Metanephros (tissue), 2 donors: ENCODE data around the gene FOXRED2.

DNA sequence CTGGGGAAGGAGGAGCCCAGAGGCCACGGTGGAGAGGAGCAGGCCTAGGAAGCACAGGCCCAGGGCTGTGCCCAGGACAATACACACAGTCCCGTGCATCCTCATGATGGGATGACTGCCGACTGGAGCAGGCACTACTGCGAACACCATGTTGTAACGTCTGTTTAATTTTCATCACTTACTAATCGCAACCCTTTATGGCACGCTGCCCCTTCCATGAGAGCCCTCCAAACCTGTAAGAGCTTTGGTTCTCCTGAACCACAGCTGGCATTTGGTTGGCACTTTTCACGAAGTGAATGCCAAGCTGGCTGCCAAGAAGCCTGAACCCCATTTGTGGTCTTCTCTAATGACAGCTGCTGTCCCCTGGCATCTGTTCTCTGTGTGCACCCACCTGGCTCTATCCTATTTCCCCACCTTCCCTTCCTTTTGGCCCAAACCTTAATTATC lies 36.5 kb downstream of the APOL1 start:
- RAMPAGE, long total RNA = no peak

- RAMPAGE, long total RNA = no peak
Measured at GRCh38 chr22:36300602-36301222, 47.8 kb downstream of the APOL1 start.

GRCh38 chr22:36305629-36306034 lies 52.7 kb downstream of the APOL1 start:
- RAMPAGE, long total RNA = no peak

DNA sequence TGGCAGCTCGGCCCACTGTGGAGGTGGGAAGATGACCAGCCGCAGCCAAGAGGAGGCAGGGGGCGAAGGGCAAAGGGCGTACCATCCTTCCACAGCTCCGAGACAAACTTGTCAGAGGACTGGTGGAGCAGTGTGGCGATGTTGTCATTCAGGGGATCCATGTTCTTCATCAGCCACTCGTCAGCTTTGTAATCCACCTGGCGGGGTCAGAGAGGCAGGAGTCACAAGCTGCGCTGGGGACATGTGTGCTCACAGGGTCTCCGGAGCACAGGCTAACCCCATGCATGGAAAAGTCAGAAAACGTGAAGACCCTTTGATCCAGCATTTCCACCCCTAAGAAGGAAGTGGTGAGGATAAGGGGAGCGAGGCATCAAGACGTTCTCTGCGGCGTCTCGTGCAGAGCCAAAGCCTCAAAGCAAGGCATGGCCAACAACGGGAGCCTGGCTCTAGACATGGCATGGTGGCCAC lies 56.3 kb downstream of the APOL1 start:
- RAMPAGE, long total RNA = no peak

DNA sequence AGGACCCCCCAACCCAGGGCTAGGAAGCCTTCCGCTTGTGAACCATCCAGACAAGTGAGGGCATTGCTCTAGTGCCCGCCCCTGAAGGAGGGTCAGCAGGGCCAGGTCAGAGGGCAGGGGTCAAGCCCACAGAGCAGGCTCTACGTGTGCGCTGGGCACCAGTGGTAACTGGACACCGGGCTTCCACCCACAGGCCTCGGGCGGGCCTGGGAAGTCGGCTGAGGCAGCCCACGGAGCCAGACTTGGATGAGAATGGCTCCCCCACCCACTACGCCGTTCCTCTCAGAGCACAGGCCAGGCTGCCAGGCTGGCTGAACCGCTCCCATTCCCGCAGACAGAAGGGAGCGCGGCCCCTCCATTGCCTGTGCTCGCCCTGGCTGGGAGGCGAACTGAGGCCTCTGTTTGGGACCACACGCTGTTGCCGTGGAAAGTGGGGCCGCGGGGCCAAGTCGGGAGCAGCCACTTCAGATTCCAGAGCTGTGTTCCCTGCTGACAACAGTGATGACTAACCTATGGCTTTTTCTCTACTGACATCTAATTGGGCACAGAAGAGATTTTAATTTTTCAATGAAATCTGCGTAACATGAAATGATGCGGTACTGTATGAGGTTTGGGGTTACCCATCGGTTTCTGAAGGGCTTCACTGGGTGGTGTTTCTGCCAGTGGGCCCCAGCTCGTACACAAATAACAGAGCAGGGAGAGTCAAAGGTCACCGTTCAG lies 63.9 kb downstream of the MYH9 start:
- RAMPAGE, long total RNA = no peak

DNA sequence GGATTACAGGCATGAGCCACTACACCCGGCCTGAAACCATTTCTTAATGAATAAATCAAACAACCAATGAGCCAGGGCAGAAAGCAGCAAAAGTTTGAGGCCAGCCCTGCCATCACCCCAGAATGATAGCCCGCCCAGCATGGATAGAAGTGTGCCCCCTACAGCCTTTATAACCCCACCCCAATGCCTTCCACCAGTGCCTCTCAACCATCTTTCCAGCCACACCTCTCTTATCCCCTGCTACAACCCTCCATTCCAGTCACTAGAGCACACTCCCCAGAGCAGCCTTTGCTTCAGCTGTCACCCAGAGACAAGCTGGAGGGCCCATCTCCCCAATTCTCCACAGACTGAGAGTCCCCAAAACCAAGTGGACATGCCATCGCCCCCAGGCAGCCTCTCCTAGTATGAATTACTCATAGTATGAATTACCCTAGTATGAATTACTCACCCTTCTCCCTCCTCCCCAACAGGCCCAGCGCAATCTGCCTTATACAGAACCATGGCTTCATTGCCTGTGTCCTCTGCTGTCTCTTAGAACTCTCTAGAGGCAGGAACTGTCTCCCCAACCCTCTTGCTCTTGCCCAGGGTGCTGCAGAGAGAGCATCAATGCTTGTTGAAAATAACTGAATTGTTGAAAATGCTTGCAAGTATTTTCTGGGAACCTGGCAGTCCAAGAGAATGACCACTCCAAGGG lies 24.9 kb downstream of the MYH9 start:
- RAMPAGE, long total RNA = no peak

GRCh38 chr22:36372777-36373891 lies 14.6 kb downstream of the MYH9 start:
- RAMPAGE, long total RNA = no peak

GRCh38 chr22:36375182-36375729 lies 12.5 kb downstream of the MYH9 start:
- RAMPAGE, long total RNA = no peak

DNA sequence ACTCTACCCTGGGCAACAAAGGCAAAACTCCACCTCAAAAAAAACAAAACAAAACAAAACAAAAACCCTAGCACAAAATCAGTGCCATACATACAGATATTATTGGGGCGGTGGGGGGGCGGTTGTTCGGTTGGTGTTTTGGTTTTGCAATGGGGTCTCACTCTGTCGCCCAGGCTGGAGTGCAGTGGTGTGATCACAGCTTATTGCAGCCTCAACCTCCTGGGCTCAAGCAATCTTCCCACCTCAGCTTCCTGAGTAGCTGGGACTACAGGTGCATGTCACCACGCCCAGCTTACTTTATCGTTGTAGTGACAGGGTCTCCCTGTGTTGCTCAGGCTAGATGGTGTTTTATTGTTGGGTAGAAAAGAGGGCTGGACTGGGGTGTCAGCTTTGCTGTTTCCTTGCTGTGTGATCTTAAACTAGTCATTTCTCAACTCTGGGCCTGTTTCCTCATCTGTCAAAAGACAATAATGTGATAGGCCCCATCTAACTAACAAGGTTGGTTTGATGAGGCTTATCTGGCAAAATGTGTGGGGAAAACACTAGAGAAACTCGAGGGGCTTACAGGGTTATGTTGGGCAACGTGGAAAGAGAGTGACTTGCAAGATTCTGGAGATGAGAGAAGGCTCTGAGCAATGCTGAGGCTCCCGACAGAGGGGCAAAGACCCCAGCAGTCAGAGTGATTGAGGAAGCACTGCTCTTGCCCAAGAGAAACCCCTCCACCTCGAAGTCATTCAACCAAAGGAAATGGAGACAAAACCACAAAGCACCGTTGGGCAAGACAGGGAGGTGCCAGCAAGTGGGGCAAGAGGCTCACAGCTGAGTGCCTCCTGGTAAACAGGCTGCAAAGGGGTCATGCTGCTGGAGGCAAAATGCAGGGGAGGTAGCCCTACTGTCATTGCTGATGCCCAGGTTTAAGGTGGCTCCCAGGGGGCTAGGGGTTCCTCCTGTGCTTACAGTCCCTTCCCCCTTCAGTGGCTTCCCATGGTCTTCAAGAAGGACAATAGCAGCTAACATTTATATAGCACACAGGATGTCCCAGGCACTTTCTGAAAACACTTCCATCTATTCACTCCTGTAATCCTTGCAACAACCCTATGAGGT lies 17.7 kb upstream of the MYH9 start:
- RAMPAGE, long total RNA = no peak

GRCh38 chr22:36419199-36419925 lies 31.6 kb upstream of the MYH9 start:
- RAMPAGE, long total RNA = no peak

DNA sequence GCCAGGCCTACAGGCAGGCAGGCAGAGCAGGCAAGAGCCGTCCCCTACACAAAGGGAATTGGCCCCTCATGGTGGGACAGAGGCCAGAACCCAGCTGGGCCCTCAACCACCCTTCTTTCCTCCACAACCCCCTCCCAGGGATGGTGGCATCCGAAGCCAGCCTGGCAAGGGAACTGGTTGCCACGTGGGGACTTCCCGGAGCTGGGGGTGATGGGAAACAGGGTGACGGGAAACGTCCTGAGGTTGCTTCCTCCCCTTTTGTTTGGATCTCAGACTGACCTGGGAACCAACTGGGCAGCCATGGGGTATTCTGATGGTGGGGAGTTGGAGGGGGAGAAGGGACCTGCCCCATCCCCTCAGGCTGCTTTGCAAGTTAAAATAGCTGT lies 31.6 kb downstream of the TXN2 start:
- RAMPAGE, long total RNA = no peak

- RAMPAGE, long total RNA = no peak
Measured at GRCh38 chr22:36506705-36507629, at the start of gene FOXRED2. TSS of gene FOXRED2 (minus strand) at chr22:36507040.

DNA sequence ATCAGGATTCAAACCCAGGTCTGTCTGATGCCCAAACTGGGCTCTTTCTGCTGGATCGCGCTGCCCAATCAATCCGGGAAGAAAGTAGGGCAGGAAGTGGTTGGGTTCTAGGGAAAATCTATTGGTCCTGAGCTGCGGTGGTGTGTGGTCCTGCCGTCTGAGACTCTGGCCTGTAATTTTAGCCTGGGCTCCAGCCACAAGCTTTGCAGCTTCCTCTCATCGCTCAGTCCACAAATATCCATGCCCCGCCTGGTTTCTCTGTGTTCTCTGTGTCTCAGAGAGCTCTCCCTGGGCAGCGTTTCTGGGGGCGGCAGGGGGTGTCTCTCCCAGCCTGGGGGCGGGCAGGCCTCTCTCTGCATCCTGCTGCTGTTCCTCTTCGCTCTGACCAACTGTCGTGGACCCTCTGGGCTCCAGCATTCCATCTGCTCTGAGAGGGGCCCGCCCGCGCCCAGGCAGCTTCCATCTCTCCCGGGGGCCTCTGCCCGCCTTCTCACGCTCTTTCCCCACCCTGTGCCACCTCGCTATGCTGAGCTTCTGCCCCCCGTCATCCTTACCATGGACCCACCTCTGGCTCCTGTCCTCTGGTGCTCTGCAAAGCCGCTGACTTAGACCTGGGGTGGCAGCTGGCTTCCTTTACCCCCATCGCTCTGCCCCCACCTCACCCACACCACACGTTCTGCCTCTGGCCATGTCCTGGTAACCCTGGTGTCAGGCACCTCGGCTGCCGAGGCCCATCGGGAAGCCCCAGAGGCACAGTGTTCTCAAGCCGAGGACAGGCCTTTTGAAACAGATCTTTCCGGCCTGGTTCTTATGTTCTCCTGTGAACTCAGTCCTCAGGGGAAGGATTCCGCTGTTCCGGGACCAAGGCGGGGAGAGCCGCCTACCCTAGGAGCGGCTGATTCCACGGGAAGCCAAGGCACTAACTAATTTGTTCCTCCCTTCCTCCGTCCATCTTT lies 18.4 kb downstream of the CACNG2 start:
- RAMPAGE, long total RNA = no peak

DNA sequence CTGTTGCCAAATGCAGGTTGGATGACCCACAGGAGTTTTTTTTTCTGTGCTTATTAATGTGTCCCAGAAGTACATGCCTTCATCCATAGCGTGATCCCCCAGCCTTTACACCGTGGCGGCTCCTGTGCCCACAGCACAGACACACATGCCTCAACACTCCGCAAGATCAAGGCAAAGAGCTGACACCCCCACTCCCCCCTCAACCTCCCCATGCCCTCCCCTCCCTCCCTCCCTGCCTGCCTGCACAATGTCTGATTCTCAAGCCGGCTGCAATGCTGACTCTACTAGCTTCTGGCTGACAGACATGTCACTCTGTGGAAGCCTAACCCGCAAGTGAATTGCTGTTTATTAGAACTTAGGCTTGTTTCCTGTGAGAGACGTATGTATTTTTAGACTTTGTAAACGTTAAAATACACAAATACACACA lies 2.2 kb downstream of the CACNG2 start:
- RAMPAGE, long total RNA = no peak

DNA sequence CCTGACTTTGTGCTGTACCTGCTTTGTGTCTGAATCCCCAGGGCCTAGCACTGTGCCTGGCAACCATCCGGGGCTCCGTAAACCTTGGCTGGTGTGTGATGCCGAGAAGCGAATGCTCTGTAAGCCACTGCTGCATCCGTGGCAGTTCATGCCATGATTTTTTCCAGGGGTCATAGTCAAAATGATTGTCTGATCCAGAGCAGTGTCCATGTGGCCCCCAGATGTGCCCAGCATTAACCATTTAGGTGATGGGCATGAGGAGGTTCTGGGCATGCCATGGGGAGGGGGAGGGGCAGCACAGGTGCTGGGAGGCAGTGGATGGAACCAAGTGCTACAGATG lies 14.2 kb upstream of the NCF4 start:
- RAMPAGE, long total RNA = no peak

DNA sequence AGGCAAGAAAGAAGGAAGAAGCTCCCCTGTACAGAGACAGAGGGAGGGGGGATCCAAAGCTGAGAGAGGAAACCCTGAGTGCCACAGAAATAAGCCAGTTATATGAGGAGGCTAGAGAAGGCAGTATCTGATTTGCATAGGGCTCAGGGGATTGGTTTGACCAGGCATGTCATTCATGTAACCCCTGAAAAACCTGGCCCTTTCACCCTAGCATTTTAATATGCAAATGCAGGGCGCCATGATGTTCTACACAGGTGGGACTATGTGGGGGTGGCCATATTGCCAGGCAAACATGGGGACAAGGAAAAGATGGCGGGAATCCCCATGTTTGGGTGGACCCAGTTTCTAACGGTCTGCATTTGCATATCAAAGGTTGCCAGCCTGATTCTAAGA lies 27.2 kb downstream of the CSF2RB start:
- RAMPAGE, long total RNA = no peak

DNA sequence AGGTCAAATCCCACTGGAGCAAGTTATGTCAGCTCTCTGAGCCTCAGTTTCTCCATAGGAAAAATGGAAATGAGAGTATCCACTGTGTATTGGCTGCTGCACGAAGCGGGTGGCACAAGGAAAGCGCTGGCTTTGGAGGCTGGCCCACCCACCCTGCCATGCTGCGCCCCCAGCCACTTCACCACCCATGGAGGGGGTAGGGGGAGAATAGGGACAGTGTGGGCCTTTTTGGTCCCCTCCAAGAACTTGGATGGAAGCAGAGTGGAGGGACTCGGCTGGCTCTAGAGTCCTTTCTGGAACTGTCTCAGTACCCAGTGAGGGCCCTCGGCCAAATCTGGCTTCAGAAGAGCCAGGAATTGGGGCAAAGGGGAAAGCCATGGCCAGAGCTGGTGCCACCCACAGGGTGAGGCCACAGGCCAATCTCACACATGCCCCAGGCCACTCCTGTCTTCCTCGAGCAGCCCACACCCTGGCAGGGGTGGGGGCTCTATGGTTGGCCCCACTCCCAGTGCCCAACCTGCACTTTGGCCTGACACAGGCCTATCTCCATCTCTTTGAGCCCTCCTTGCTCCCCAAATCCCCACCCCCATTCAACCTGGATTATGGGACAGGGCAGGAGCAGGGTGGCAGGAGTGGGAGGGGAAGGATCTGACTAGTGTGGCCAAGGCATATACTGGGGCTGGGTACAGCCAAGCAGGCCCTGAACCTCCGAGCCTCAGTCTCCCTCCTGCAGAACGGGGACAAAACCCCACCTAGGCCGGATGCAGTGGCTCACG lies 4.5 kb upstream of the TEX33 start:
- RAMPAGE, long total RNA = no peak

GRCh38 chr22:37031885-37032400 lies 12.4 kb downstream of the MPST start:
- RAMPAGE, long total RNA = no peak

DNA sequence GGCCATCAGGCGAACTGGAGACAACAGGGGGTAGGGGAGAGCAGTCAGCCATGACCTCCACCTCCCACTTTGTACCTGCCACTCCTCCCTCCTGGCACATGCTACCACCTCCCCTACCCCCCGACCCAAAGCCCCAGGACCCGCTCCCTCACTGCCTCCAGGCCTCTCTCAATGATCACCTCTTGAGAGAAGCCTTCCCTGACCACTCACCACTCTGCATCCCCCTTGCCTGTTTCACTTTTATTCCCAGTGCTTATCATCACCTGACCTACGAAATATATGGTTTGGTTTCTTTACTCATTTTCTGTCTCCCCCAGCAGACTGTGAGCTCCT lies 12.0 kb downstream of the IL2RB start:
- RAMPAGE, long total RNA = no peak

DNA sequence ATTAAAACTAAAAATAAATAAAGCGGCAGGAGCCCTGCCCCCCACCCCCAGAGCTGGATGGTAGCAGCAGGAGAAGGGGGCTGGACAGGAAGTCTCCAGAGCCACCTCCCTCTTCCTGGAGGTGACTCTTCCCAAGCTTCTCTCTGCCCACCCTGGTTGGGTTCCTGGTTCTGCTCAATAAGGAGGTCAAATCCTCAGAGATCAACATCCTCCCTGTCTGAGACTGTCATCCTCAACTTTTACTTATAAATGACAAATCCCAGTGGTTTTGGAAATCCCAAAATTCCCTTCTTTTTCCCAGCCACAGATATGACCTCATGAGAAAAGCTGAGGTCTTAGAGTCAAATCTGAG lies 1.0 kb downstream of the C1QTNF6 start:
- RAMPAGE, long total RNA = no peak